SJSA1 (cell line): ENCODE measurements around the gene TMEM175.

GRCh38 chr4:120948-121842, 3.1 kb upstream of the ZNF718 start:
- RAMPAGE, long total RNA = no peak

DNA sequence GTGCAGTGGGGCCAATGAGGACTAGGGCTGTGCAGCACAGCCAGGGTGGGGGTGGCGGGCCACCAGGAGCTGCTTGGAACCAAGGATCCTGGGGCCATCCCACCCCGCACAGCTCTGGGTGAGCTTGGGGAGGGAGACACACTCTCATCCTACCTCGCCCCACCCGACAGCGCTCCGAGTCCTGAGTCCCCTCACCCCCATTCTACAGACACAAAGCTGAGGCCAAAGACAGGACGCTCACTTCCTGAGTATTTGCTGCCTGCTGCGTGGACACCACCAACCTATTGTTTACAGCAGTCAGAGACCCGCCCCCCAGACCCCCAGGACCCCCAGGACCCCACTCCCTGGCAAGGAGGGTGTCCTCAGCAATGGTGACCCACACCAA, 81.2 kb downstream of the ZNF718 start:
- RAMPAGE, long total RNA = no peak

DNA sequence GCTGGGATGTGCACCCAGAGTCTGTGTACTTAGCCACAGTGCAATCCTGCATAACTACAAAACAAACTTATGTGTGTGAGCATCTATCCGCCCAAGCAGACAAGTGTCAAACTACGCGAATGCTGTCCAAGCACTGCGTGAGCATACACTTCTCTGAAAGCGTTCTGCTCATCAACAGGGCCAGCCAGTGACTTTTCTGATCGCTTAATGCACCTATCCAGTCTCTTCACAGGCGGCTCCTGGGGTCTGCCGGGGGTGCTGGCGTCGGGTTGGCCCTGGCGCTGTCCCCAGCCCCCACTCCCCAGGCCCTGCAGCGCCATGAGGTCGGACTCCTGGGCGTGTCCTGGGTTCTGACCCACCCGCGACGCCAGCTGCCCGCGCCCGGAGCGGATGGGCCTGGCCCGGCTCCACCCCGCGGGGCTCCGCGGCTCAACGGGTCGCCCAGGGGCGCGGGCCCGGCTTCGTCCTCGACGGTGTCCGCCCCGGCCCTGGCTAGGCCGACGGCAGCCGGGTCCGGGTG, 1.4 kb upstream of the ZNF141 start:
- RAMPAGE, long total RNA = no peak

GRCh38 chr4:474213-474488, 24.8 kb downstream of the ZNF721 start:
- RAMPAGE, long total RNA = no peak

DNA sequence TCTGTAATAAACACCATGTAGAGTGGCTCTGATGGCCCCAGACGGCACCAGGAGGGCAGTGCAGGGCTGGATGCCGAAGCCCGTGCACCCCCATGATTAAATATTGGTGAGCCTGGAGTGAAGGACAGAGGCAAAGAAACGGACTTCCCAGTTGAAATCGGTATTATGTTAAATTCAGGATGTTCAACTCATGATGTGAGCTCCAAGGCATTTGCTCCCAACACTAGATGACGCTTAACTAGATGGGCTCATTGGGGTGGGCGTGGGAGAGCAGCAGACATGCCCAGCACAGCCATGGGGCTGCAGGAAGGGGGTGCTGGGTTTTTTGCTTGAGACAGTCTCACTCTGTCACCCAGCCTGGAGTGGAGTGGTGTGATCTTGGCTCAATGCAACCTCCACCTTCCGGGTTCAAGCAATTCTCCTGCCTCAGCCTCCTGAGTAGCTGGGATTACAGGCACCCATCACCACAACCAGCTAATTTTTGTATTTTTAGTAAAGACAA, 3.1 kb downstream of the ATP5ME start:
- RAMPAGE, long total RNA = no peak

DNA sequence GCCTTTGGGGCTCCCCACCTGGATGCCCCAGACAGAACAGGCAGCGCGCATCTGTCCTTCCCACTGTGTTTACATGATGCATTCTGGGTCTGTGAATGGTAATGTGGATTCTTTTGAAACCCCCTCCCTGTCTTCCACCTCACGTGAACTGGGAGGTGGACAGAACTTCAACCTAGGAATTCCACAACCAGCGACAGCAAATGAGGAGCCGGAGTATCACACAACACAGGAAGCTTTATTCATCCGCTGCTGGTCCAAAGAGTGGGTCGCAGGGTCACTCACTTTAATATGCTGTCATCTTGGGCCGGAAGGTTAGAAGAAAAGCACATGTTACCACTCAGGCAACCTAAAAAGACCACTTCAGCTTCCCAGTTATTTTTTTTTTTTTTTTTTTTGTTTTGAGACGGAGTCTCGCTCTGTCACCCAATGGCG, 1.8 kb downstream of the ATP5ME start:
- RAMPAGE, long total RNA = no peak

- RAMPAGE, long total RNA = no peak
These were observed 670 bp downstream of the ATP5ME start for GRCh38 chr4:673188-674023.

DNA sequence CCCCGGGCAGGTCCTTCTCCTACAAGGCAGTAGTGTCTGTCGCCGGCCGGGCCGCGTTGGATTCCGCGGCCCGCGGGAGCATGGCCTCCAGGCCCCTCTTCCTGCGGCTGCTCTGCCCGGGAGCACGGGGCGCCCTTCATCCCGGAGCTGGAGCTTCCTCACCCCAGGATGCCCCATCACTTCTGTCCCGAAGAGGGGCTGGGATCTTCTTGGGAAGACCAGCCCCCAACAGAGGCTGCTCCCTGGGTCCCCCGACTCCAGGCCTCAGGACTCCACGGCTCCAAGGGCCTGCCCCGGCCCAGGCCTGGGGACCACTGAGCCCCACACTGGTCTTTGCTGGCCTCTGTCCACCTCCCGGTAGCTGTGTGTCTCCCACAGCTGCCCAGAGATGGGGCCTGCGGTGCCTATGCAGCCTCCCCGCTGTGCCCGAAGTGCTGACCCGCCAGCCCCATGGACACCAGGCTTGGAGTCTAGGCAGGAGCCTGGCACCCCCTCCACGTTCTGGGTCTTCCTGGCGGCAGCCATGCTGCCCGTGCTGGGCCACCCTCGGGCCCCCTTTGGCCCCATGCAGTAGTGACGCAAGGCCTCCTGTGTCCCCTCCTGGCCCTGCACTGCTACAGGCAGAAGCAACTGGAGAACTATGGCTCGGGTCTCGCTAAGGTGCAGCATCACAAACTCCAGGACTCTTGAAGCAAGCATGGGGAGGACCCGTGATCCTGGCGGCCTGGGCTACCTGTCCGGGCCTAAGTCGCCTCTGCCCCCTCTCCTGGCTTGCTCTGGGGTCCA, 645 bp downstream of the MYL5 start:
- RAMPAGE, long total RNA = no peak

DNA sequence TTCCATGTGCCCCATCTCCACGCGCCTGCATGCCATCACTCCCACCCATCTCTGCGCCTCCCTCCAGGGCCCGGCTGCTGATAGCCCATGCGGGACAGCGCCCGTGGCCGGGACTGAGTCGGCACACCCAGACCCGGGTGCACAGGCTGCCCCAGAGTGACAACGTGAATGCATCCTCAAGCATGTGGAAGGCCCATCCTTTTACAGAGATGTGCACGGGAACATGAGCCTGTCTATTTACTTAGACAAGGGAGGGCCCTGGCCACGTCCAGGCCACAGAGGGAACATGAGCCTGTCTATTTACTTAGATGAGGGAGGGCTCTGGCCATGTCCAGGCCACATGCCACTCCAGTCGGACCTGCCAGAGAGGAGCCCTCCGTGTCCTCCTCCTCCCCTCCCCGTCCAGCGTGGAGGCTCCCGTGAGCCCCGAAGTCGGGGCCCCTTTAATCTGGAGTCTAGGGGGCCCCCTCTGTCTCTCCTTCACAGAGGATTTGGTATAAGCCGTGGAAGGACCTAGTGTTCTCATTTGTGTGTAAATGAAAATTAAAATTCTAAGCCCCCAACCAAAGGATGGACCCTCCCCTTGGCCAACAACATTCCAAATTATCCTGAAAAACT, 4.3 kb upstream of the SLC49A3 start:
- RAMPAGE, long total RNA = no peak

DNA sequence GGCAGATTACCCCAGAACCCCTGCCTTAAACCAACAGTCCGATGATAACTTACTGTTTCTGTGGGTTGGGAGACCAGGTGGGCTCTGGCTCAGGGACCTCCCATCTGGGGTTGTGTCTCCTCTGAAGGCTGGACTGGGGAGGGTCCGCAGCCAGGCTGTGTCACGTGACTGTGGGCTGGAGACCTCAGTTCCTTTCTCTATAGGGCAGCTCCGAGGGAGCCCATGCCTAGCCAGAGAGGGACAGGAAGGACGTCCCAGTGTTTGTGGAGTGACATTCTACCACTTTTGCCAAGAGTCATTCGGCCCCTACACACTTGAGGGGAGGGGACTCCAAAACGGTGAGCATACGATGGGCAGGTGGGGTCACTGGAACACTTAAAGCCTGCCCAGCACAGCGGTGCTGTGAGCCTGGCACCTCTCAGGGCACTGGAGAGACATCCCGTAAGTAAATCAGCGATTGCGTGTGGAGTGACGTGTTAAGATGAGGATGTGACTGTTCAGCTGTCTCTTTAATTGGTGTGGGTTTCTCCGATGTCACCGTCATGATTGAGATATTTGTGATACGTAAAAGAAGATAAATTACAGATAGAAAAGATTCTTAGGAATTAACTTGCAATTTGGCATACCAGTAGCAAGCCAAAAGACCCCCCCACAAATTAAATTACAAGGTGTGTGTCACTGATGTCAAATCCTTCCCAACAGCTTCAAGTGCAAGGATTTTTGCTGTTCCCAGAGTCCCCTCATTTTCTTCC, 4.6 kb downstream of the PCGF3 start:
- RAMPAGE, long total RNA = no peak

DNA sequence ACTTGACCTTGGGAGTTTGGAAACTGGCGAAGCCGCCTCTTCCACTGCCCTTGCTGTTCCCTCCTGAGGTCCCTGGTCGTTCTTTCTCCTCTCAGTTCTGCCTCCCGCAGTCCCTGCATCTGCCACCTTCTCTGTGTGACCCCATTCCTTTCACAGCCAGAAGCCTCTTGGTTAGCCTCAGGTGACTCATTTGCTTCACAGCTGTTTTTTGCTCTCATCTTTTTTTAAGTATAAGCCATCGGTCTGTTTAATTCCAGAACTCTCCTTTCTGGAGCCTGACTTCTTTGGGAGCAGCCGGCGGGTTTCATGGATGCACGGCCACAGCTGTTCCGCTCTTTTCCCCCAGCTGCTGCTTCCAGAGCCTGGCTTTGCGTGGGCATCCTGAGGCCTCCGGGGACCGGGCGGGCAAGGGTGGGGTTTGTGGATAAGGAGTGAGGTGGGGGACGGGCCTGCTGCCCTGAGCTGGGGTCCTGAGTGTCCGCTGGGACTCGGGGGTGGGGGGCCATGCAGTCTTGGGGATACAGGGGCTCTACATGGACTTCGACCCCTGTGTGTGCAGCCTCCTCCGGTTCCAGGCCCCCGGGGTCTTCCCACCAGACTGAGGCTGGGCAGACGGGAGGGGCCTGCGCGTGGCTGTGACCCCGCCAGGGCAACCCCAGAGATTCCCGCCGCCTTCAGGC, 46.7 kb downstream of the PCGF3 start:
- RAMPAGE, long total RNA = no peak

- RAMPAGE, long total RNA = no peak
These were observed 54.9 kb downstream of the PCGF3 start for GRCh38 chr4:760202-761285.

GRCh38 chr4:768829-769713, 56.9 kb downstream of the CPLX1 start:
- RAMPAGE, long total RNA = no peak

DNA sequence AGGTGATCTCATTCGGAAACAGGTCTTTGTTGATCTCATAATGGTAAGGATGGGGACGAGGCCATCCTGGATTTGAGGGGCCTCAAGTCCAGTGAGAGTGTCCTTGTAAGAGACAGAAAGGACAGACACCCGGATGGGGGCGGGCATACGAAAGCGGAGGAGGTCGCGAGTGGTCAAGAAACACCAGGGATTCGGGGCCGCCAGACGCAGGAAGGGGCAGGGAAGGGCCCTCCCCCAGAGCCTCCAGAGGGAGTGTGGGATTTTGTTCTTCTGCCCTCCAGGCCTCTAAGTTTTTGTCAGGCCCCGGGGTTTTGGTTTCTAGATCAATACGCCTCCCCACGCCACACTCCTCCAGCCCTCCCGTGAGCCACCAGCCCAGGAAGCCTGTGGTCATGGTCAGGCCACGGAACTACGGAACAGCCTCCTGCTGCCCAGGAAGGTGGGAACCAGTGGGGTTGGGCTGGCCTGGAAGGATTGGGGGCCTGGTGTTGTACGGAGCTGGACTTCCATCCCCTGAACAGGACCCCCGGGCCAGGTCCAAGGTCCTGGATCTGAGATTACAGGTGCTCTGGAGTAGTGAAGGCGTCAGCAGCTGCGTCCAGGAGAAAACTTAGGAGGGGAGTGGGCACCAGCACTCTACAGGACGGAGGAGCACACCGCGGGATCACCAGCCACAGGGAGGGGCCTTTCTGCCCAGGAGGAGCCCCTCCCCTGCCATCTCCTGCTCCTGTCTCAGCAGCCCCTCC, 38.3 kb downstream of the CPLX1 start:
- RAMPAGE, long total RNA = no peak

GRCh38 chr4:907947-908386, 24.1 kb downstream of the GAK start:
- RAMPAGE, long total RNA = no peak

DNA sequence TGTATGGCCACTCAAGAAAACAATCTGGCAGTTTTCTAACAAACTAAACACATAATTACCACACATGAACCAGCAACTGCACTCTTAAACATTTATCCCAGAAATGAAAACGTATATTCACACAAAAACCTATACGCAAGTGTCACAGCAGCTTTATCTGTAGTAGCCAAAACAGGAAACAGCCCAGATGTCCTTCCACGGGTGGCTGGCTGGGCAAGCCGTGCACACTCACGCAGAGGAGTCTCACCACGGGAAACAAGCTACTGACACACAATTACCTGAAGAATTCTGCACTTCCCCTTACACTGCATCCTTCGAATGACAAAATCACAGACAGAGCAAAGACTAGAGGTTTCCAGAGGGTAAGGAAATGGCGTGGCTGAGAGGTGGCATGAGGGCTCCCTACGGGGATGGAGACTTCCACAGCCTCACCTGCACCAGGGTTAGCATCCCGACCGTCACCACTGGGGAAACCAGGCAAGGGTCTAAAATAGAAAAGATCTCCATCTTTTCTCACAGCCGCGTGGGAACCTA, 9.3 kb downstream of the GAK start:
- RAMPAGE, long total RNA = no peak

GRCh38 chr4:931902-933271, at the start of gene TMEM175:
TMEM175 (plus strand) TSS chr4:932460.
- RAMPAGE, long total RNA = no peak

GRCh38 chr4:997970-998610, 4.9 kb upstream of the SLC26A1 start:
- RAMPAGE, long total RNA = no peak

GRCh38 chr4:1025806-1026781, 14.7 kb downstream of the FGFRL1 start:
- RAMPAGE, long total RNA = no peak

- RAMPAGE, long total RNA = no peak
These were observed 28.7 kb downstream of the FGFRL1 start for GRCh38 chr4:1040090-1040527.